UCH-1 (cell line): ENCODE measurements around the genes PFDN4 and DOK5.

GRCh38 chr20:53652043-53653028 is 58.7 kb upstream of the ZNF217 start:
- RRBS: no CpG with 5 or more reads among the region's 9 CpGs

GRCh38 chr20:53767549-53768119 is 174.0 kb upstream of the ZNF217 start:
- RRBS: no CpG with 5 or more reads among the region's 2 CpGs

DNA sequence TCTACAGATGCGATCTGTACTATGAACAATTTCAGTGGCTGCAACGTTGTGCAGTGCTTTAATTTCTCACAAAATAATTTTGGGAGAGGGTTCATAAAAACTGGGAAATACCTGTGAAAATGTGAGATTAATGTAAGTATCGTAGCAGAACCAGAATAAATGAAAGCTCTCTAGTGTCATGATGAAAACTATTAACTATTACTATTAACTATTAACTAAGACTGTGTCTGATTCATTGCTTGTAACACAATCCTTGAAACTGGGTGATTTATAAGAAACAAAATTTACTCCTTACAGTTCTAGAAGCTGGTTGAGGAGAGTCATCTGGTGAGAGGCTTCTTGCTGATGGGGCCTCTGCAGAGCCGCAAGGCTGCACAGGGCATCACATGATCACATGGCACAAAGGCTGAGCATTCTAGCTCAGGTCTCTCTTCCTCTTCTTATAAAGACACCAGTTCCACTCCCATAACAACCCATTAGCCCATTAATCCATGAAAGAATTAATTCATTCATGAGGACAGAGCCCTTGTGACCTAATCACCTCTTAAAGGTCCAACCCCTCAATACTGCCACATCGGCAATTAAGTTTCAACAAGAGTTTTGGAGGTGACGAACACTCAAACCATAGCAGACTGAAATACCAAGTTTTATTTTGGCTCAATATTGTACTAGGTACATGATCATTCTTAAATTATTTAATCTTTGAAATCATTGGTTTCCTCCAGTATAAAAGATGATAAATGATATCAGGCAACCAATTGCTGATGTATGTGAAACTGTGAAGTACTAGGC is 233.4 kb upstream of the ZNF217 start:
- RRBS: no CpG with 5 or more reads among the region's 6 CpGs

GRCh38 chr20:53829928-53830509 is 236.4 kb upstream of the ZNF217 start:
- RRBS: no CpG with 5 or more reads among the region's 3 CpGs

GRCh38 chr20:53923568-53924055 is 146.8 kb downstream of the BCAS1 start:
- RRBS: no CpG with 5 or more reads among the region's 2 CpGs

GRCh38 chr20:54113725-54114265 is 43.4 kb upstream of the BCAS1 start:
- RRBS: no CpG with 5 or more reads among the region's 4 CpGs

GRCh38 chr20:54207480-54208228 is at the start of gene PFDN4:
Gene PFDN4, plus strand, starts transcription at chr20:54208087.
- RRBS: 4% methylated on average over 6 of the region's 51 CpGs

DNA sequence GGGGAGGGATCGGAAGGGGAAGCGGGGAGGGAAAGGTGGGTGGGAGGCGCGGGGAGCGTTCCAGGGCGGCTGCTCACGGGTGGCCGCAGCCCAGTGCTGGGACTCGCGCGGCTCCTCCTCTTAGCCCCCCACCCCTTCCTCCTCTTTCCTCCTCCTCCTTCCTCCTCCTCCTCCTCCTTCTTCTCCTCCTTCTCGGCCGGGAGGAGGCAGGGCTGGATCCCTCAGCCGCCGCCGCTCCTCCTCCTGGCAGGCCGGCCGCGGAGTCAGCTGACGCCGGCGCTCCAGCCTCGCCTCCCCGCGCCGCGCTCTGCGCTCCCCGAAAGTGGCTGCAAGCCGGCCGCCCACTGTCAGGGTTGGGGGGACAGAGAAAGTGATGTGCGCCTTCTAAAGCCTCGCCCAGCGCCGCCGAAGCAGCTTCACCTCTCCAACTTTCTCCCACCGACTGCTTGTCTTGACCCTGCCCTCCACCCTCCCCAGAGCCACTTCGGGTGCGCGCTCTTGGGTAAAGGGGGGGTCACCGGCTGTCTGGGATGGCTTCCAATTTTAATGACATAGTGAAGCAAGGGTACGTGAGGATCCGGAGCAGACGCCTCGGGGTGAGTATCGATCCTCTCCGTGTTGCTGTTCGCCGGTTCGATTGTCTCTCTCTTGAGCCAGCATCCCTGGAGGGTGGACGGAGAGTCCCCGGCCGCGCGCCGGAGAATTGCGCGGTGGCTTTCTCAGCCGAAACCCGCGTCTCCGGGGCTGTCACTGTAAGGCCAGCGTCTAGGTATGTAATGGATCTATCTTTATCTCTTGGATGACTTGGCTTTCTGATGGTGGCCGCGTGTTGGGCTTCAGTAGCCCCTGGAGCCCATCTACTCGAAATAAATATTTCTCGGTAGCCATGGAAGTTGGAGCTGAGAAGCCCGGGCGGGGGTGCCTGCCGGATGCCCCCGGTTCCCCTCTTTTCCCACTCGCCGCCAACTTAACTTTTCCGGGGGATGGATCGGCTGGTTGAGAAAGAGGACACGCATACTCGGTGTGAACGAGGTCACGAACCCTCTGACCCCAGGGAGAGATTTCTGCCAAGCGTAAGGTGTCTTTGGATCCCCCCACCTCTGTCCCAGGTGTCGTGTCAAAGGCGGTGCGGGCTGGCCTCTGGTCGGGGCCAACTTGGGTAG is at the start of gene DOK5:
Gene DOK5, plus strand, starts transcription at position 177 of the 1,163 bp plus-strand sequence.
- RRBS: 18% methylated on average over 35 of the region's 84 CpGs

DNA sequence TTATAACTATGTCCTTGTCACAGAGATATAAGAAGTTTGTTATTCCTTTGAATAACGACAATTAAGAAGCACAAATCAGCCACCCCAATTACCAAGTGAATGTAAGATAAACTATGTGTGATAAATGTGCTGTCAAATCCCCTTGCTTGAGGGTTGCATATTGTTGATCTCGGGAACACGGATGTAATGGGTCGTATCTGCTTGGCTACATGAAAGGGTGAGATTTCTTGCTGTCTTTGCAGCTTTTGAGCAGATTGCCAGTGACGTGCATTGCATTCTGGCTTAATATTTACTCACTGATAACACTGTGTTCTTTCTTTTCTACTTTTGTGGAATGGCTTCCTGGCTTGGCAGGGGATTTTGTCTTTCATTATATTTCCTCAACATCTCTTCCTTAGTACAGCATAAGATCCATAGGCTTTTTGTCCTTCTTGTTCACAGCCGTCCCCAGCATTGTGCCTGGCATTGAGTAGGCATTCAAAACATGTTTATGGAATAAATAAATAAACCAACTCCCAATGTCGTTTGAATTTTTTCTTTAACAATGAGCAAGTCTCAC is 10.4 kb upstream of the FAM210B start:
- RRBS: no CpG with 5 or more reads among the region's 7 CpGs

DNA sequence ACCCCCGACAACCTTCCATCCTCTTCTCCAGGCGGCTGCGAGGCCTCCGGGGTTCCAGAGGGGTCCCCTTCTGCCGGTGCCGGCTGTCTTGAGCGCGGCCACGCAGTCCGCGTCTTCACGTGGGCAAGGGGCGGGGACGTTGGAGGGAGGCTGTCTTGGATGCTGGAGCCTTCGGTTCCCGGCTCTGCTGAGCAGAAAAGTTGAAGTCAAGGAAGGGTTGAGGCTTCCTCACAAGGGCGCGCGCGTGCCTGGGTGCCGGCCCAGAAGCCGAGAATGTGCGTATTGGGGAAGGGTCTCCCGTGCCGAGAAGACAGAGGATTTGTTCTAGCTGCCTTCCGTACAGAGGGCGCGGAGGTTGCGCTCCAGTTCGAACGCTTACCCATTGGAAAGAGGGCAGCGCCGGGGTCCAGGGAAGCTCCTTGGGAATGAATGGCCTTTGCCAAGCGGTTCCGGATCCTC is 2.3 kb upstream of the TFAP2C start:
- RRBS: 26% methylated on average over 15 of the region's 35 CpGs

- RRBS: 35% methylated on average over 3 of the region's 34 CpGs
Measured at GRCh38 chr20:56628207-56628741, 832 bp upstream of the TFAP2C start.

- RRBS: no CpG with 5 or more reads among the region's 14 CpGs
Measured at GRCh38 chr20:56828301-56828964, 199.3 kb downstream of the TFAP2C start.

- RRBS: 5% methylated on average over 7 of the region's 24 CpGs
Measured at GRCh38 chr20:57391599-57391782, 295 bp downstream of the RBM38 start.

GRCh38 chr20:57398824-57399076 is 7.6 kb downstream of the RBM38 start:
- RRBS: no CpG with 5 or more reads among the region's 5 CpGs

DNA sequence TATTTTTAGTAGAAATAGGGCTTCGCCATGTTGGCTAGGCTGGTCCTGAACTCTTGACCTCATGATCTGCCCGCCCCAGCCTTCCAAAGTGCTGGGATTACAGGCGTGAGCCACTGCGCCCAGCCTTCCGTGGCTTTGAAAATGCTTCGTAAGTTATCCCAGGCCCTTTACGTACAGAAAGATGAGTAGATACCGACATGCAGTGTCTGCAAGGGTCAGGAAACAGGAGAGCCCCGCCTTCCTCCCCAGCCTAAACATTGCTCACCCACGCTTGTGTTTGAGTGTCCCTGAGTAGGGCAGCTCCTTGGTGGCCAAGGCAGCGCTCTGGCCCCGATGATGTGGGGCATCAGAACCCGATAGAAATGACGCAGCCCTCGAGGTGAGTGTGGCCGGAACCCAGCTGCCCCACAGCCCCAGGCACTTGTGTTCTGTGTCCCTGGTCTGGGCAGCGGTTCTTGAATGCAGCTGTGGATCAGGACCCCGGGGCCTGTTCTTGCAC is 12.6 kb downstream of the RBM38 start:
- RRBS: 14% methylated on average over 3 of the region's 18 CpGs

DNA sequence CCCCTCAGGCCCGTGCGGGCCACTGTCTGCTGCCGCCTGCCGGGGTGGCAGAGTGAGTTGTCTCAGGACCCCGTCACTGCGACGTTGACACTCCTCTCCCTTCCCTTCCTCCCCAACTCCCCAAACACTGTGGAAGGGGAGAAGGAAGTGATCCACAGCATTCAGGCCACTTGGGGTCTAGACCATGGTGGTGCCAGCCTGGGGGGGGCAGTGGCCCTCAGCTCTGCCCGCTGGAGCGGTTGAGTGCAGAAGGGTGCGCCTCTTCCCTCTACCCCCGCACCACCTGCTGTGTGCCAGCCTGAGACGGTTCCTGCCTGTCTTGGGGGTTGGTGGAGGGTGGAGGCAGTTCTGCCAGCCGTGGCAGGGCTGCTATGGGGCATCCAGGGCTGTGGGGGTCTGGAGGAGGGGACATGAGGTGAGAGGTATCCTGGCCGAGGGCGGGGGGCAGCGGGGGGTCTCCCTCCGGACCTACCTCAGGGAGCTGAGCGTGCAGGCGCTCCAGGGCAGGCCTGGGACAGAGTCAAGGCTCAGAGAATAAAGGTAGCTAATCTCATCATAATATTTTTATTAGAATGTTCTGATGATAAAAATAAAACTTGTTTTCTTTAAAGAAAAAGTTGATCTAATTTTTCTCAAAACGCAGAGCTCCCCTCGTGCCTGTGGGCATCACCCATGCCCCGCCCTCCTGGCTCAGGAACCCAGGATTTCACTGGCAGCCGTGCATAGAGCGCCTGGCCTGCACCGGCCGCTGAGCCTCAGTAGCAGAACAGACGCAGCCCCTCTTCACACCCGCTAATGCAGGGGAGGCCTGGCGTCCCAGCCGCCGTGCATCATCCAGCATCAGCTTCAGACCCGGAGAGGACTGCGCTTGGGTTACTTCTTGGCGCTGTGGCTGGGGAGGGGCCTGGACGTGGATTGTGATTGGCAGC is 17.8 kb downstream of the RBM38 start:
- RRBS: 19% methylated on average over 4 of the region's 35 CpGs

DNA sequence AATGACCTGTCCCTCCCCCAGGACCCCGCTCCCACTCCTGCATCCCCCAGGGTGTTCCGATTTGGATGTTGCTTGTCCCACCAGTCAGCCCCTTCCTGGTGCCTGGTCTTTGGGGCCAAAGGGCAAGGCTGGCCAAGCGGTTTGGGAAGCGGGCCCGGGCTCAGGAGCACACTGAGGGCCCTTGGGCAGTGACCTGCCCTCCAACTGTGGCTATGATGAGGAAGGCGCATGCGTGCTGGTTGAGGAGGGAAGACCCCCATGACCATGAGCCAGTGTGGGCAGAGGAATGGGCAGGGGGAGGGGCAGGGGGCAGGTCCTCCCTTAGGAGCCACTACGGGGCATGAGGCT is 50.4 kb downstream of the RBM38 start:
- RRBS: no CpG with 5 or more reads among the region's 8 CpGs

GRCh38 chr20:57442482-57443477 is 51.6 kb downstream of the RBM38 start:
- RRBS: 43% methylated on average over 5 of the region's 24 CpGs

DNA sequence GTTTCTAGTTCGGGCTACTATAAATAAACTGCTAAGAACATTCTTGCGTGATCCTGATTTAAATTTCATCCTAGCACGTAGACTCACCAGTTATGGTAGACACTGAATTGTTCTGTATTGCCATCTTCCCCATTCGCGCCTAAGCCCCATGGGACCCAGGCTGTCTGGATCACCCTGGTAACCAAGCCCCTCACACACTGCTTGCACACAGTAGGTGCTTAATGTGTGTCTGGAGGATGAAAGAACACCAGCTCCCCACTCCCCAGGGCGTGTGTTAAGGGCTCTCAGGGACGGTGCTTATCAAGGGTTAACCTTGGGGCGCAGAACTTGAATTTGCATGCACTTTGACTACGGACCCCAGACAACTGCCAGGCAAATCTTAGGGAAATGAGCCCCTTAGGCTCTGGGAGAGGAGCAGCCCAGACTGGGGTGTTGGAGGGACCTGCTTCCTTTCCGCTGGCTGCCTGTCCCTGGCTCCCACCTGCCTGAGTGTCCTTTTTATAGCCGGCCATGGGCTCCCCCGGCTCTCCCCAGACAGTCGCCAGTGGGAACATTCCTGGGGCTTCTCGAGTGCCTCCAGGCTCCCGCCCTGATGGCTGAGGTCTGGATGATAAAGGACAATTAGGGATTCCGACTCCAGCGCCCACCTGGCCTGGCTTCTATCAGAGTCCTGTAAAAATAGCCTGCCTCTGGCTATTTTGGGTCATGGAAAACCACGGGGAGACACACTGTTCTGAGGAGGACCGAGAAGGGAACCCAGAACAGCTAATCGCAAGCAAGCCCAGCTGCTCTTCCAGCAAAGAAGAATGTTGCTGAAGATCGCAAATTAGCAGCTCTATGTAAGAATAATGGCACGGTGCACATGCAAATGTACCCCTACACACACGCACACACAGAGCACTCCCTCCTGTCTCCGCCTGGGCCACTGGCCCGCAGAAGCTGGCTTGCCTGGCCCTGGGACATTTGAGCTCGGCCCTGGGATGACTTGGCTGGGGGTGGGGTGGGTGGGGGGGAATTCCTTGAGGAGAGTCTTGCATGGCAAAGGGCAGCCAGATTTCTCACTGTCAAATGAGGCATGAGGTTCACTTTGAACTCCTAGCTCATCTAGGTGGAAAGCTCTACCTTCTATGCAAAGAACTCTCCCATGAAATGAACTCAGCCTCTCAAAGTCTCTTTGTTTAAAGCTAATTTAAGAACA is 55.6 kb downstream of the CTCFL start:
- RRBS: no CpG with 5 or more reads among the region's 26 CpGs

GRCh38 chr20:57528532-57528960 is 3.6 kb upstream of the CTCFL start:
- RRBS: no CpG with 5 or more reads among the region's 4 CpGs